ENCODE results near the genes KCNS3 and TTC32.

- PRO-cap = no peak
Observed at GRCh38 chr2:16660826-16661101, 4.9 kb downstream of the CYRIA start.

DNA sequence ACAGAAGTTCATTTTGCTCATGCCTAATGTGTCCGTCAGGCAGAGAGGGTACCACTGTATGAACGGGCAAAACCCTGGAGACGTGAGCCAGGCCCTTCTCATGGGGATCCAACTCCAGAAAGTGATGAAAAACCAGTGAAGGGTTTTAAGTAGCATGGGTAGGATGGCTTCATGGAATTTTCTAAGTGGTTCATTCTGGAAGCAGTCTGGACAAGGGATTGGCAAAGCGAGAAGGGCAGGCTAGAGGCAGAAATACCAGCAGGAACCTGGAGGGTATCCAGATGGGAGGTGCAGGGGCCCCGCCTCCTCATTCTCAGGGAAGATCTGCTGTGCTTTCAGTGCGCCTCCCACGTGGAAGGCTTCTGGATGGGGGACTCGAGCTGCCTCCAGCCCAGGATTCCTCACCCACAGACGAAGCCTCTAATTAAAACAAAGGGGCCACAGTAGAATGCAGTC is 79.7 kb downstream of the VSNL1 start:
- PRO-cap = no peak

- PRO-cap = no peak
Observed at GRCh38 chr2:17643055-17643558, 102.6 kb downstream of the VSNL1 start.

- PRO-cap = no peak
Observed at GRCh38 chr2:17738124-17738494, 15.5 kb downstream of the SMC6 start.

GRCh38 chr2:17741370-17741811 is 12.2 kb downstream of the SMC6 start:
- PRO-cap = no peak

DNA sequence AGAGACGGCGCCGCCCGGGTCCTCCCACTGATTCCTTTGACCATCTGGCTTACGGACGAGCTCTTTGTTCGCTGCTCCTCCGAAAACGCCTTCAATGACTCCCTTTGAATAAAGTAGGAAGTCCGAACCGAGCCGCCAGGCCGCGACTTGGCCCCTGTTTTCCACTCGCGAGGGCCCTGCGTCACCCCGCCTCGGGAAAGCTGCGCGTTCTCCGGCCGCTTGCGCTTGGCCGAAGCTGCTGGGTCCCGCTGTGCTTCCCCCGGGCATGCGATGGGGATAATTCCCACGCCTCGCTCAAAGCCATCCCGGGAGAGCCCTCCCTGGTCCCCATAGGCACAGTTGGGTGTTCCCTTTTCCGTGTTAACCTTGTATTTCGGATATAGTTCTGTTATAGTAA is 426 bp downstream of the GEN1 start:
- PRO-cap = bidirectional peak, plus-strand start at position 27 of the sequence, minus-strand start at position 46 of the sequence

- PRO-cap = bidirectional peak, plus-strand start at chr2:17878667, minus-strand start at chr2:17878510
Observed at GRCh38 chr2:17878440-17878737, at the start of gene KCNS3. Gene KCNS3, plus strand, starts transcription at chr2:17878667.

- PRO-cap = no peak
Observed at GRCh38 chr2:18454678-18455061, 105.8 kb downstream of the RDH14 start.

DNA sequence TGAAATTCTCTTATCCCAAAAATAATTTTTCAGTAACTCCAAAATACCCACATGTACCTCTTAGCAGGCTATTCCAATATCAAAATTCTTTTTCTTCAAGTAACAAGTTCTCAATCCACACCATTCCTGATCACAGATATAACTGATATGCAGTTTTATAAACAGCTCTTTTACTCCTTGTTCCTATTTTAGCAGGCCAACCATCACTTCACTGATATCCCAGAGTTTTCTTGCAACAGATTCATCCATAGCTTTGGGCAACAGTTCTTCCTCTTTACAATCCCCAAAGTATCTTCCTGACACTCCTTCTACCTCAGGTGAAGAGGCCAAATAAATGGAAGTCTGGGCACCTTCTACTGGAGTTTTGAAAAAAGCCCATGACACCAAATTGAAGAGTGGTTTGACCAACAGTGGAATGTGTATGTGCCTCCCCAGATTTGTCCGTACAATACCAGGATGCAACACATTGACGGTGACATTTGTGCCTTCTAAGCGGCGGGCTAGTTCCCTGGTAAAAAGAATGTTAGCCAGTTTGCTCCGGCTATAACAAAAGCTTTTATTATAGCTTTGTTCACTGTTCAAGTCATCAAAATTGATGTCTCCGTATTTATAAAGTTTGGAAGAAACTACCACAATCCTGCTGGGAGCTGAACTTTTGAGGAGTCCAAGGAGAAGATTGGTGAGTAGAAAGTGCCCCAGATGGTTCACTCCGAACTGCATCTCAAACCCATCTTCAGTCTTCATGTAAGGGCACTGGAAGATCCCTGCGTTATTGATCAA is 5.3 kb downstream of the RDH14 start:
- PRO-cap = no peak

DNA sequence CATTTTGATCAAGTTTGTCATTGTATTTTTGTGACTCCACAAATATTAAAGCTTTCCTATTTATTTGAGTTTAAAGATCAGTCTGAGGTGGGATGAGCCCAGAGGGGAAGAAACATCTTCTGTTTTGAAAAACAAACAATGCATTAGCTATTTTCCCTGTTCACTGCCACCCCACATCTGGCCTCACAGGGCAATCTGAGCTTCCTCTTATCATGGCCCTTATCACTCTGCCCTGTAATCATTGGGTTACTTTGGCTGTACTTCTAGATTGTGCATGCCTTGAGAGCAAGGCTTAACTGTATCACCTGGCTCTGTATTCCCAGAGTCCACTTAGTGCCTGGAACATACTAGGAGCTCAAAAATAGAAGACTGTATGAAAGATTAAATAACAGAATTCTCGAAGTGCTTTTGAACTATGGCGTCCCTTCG is 241.6 kb upstream of the NT5C1B start:
- PRO-cap = no peak

DNA sequence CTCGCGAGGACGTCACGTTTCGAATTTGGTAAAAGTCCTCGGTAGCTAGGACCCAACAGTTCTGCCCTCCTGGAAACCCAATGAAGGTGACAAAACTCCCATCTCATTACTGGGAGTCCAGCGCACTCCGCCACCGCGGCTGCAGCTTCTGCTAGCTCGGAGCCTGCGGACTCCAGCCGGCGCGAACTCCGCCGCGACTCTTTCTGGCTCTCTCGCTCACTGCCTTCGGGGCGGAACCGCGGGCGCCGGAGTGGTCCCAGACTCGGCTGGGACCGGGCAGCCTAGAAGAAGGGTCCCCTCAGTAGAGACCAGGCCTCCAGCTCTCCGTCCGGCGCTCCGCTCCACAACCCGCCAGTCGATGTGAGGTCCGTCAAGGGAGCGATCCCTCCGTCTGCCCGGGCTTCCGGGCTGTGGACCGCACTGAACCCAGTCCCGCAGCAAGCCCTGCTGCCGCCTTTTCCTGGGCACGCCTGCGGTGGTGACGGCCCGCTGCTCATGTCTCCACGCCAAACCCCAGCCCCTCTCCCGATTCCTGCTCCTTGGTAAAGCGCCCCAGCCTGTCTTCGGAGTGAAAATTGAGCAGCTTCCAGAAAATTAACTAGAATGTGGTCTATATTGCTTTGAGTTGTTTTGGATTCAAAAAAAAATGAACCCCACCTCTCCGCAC is 3.1 kb upstream of the OSR1 start:
- PRO-cap = no peak

- PRO-cap = no peak
Observed at GRCh38 chr2:19447770-19448097, 89.3 kb upstream of the OSR1 start.

- PRO-cap = no peak
Observed at GRCh38 chr2:19786061-19787188, 115.4 kb downstream of the TTC32 start.

DNA sequence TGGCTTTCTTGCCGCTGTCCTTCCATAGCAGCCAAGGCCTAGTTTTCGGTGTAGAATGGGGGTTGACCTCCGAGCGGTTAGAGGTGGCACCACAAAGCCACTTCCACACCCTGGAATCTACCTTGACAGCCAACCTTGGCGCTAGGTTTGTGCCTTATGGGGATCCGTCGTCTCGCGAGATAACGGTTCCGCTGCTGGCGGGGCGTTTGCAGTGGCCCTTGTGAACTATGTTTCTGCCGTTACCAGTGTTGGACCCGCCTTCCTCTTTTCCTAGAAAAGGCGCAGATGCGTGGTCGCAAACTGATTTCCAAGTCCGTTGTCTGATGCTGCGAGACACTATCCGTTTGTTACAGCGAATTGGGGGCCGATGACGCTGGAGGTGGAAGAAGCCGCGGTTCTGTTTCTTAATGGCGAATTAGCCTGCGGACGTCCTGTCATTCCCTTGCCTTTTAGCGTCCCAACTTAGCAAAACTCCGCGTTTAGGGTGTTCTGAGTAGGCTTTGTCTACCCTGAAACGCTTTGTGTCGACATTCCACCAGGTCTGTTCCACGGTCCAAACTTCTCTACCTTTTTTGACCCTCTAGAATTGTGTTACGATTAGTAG is at the start of gene TTC32:
Gene TTC32 (minus strand): TSS at position 155 of the 604 bp plus-strand sequence.
- PRO-cap = bidirectional peak, plus-strand start at position 221 of the sequence, minus-strand start at position 127 of the sequence

DNA sequence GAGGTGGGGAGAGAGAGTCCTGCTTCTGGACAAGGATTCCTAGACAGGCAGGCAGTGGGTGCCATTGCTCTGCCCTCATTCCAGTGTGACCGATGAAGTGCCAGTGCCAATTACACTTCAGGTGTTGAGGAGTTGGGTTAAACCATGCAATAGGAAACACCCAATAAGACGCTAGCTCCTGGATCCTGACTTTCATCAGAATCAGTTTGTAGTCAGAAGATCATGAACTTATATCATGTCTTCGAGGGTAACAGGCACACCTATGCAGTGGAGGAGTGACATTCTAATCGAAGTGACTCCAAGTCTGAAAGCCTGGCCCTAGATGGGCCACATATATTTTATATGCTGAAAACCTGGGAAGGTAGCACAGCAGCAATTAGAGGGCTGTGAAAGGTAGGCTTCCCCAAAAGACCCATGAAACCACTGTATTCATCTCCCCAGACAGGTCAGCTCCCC is 17.9 kb downstream of the LAPTM4A start:
- PRO-cap = no peak

- PRO-cap = bidirectional peak, plus-strand start at chr2:20186697, minus-strand start at chr2:20186577
Observed at GRCh38 chr2:20186198-20186842, 38.6 kb downstream of the SDC1 start.

DNA sequence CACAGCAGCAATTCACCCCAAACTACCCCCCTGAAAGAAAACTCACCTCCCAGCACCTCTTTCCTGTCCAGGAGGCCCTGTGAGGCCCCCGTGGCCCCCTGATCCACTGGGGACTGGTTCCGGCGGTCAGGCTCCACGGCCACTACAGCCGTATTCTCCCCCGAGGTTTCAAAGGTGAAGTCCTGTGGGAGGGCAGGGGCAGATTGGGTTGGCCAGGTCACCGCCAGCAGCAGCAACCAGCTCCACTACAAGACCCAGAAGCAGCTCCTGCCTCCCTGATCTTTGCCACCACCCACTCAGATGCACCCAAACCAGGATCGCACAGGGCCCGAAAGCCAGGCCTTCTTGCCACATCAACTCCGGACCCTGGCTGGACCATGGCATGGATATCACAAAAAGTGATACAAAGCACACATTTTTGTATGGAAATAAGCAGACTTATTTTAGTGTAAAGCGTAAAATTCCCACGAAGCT is 21.9 kb downstream of the SDC1 start:
- PRO-cap = no peak

- PRO-cap = no peak
Observed at GRCh38 chr2:20213511-20214546, 11.1 kb downstream of the SDC1 start.

GRCh38 chr2:20220834-20221615 is 3.9 kb downstream of the SDC1 start:
- PRO-cap = no peak

DNA sequence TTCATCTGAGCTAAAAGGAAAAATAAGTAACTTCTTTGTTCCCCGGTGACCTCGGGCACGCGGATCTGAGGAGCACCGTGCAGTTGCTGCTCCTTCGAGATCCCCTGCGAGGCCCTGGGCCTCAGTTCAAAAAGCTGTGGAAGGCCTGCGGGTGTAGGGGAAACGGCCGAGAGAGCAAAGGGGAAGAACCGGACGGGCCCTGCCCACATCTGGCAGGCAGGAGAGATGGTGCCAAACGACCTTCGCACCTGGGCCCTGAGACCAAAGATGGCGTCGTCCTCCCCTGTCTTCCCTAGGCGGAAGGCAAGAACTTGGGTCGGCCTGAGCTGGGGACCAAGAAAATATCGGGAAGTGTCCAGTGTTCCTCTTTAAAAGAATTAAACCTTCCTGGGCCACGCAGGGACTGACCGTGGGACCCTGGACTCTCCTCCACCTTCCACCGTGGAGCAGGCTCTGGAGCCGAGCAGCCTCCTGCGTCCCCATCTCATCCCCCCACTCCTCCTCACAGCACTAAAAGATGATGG is 944 bp upstream of the SDC1 start:
- PRO-cap = no peak

Data from endodermal cell (in vitro differentiated cells).